AG08470 (cell line): ENCODE measurements around the genes TENT2 and VCAN.

DNA sequence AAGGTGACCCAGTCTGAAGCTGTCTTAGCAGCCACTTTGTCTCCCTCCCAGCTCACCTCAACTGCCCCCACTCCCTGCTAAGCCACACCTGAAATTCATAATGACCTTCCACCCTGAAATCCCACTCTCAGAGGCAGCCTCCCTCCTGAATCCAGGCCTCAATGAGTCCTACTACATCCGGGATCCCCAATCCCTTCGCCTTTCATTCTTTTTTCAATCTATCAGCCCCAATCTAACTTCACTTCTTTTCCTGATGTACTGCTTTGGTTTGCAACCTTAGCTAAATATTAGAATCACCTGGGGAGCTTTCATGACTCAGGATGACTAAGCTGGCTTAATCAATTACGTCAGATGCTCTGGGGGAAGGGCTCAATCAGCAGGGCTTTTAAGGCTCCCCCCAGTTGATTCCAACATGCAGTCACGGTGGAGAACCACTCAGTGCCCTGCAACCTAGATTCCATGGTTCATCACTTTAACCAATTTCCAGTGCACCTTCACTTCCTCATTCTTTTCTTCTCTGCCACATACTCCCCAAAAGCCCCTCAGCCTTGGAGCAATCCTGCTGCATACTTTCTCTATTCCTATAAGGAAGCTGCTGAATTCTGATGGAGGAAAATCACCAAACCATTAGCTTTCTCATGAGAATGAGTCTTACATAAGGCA, 32.3 kb downstream of the BHMT start:
- RRBS: no CpG with 5 or more reads among the region's 4 CpGs

GRCh38 chr5:79315871-79316371, 80.0 kb downstream of the JMY start:
- RRBS: no CpG with 5 or more reads among the region's 10 CpGs

DNA sequence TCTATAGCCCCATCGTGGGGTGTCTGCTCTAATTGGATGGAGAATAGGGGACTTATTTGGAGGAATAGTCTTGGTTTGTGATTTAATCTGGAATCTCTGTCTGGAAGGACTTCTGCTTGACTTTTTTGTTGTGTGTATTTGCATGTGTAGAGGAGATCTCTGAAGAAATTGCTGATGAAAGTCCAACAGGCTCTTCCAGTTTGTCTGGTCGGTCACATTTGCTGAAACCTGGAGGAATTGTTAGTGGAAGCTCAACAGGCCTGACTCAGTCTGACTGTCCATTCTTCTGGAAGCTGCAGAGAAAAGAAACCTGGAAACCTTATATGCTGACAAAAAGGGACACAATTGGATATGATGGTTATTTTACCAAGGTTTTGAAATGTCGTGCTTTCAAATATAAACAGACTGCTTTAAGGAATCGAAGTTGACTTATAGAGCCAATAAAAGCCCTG, 33.4 kb upstream of the TENT2 start:
- RRBS: no CpG with 5 or more reads among the region's 4 CpGs

DNA sequence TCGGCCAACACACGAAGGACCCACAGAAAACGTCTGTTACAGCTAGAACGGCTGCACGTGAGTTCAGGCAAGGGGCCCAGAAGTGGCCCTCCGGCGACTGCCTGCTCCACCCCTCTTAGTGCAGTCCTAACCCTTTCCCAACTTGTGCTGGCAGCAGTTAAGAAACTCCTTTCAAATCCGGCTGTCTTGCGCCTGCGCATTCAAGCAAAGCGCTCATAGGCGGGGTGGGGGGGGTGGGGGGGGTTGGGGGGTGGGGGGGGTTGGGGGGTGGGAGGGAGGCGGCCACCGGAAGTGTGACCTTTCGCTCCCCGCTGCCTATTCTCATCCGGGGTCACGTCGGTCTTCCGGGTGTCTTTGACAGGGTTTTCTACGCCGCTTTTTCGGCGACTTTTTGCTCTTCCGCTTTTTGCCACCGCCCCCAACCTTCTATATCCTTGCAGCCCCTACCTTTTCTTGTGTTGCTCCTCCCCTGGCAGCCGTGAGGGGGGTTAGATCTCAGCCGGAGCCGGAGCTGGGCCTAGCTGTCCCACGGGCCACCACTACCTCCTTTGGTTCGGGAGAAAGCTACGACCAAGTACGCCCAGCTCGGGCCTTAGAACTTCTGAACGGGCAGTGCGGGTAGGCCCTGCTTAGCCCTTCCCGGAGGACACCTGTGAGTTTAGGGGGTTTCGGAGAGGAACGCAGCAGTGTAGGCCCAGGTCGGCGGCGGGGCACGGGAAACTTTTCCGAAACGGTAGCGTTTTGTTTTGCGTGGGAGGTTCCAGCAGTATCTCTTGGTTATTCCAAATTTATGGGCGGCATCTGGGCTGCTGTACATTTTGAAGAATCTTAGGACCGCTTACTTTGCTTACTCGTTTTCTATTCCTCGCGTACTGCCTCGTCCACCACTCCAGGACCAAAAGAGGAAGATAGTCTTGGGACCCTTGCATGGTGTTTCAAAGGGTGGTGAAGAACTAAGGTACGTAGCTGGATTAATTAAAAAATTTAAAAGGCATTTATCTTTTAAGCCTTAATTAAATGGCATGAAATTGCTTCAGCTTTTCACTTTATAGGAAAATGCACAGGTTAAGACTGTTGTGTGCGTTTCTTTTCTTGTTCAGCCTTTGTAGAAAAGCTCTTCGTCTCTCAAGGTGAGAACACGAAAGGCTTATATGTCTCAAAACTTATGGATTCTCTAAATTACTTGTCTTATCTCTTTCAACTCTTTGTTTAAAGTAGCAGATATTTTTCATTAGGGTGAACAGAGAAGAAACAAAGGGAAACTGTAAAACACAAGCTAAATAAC, at the start of gene TENT2:
TENT2 (plus strand) TSS at position 324 of the 1,285 bp plus-strand sequence.
- RRBS: 2% methylated on average over 3 of the region's 57 CpGs

GRCh38 chr5:79695960-79696530, 6.4 kb downstream of the CMYA5 start:
- RRBS: no CpG with 5 or more reads among the region's 4 CpGs

DNA sequence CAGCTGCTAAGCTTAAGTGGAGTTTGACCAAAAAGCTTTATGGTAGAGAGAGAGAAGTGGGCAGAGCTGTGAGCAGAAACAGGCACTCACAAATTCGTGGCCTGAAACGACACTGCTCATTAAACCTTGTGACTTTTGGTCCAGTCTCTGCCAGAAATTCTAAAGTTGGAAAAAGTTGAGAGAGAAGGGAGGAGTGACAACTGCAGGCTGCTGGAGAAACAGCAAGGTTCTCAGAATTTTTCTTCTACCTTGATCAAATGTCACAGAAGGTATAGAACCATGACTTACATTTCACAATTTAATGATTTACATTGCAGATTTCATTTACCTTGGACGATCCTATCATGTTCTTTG, 131.4 kb downstream of the MTX3 start:
- RRBS: no CpG with 5 or more reads among the region's 3 CpGs

DNA sequence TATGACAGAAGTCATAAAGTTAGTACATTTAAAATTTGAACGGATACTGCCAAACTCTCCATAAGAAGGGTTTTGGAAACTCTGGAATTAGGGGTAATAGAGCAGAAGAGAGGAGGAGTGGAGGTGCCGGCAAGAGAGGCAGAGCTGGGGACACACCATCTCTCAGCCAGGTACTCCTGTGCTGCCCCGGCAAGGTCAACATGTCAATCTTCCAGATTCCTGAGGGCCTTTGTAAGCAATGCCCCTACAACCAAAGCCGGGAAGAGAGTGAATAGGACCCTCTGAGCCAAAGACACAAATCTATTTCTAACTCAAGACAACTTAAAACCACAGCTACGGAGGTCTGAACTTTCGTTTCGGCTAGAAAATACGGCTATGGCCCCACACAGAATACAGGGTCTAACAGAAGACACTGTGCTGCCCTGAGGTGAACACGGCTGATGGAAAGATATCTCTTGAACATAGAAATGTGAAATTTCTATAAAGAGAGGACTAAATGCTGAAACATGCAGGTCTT, 66.7 kb downstream of the SERINC5 start:
- RRBS: 92% methylated on average over 3 of the region's 9 CpGs

GRCh38 chr5:80632010-80632232, 22.5 kb upstream of the MSH3 start:
- RRBS: no CpG with 5 or more reads among the region's 2 CpGs

GRCh38 chr5:81049096-81049434, 88.9 kb downstream of the RASGRF2 start:
- RRBS: no CpG with 5 or more reads among the region's 1 CpG

GRCh38 chr5:81234680-81235698, 1.9 kb downstream of the CKMT2 start:
- RRBS: no CpG with 5 or more reads among the region's 12 CpGs

GRCh38 chr5:81616328-81616904, 134.5 kb downstream of the SSBP2 start:
- RRBS: no CpG with 5 or more reads among the region's 22 CpGs

DNA sequence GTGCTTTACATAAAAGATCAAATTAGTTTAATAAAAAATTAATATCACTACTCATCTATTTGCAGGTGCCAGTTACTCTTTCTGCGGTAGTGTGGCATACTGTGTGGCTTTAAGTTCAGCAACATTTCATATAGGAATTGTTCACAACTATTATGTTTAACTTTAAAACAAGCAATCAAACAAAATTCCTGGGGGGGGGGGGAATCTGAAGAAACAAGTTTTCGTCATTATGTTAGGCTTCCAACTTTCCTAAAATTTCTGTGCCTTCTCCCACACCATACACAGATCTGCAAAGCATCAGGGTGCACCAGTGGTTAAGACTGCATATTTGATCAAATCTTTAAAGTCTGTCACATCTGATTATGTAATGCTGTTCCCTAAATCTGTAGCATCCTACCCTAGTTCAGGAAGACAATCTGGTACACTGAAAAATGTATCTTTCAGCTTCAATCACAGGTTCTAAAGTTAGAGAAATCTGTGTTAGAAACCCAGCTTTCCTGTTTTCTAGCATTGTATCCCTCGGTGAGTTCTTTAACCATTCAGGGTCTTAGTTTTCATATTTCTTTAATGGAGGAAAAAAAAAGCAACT, 4.0 kb downstream of the SSBP2 start:
- RRBS: no CpG with 5 or more reads among the region's 3 CpGs

- RRBS: no CpG with 5 or more reads among the region's 19 CpGs
Observed at GRCh38 chr5:82272775-82273440, 5.2 kb downstream of the RPS23 start.

DNA sequence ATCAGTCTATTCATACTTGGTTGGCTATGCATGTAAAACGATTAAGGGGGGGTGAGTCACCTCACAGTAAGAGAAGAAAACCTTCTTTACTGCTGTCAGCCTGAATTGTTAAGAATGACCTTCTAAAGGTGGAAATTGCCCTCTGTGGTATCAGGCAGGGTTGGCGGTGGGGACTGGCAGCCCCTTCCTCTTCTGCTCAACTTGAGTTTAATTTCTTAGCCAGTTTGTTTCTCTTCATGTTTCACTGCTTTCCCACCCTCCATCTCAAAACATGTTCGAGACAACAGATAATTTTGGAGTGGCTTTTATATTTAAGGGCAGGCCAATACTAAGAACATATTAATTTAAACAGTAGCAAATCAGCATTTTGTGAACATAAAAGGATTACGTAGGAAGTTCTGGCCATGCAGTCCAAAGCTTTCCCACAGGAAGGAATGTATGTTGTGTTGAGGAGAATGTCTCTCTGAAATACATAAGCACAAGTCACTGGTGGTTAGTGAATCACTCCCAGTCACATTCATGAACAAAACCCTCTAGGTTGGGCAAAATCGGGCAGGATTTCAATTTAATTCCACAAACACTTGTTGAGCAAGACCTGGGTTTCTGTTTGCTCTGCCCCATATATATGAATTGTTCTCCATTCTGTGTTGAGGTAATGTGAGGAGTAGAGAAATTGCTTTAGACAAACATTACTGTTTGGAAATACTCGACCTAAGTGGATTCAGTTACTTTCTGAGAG, 127.3 kb upstream of the RPS23 start:
- RRBS: no CpG with 5 or more reads among the region's 6 CpGs

- RRBS: no CpG with 5 or more reads among the region's 8 CpGs
Observed at GRCh38 chr5:83134364-83134836, 57.1 kb downstream of the XRCC4 start.

- RRBS: no CpG with 5 or more reads among the region's 3 CpGs
Observed at GRCh38 chr5:83306675-83307127, 164.8 kb upstream of the VCAN start.

DNA sequence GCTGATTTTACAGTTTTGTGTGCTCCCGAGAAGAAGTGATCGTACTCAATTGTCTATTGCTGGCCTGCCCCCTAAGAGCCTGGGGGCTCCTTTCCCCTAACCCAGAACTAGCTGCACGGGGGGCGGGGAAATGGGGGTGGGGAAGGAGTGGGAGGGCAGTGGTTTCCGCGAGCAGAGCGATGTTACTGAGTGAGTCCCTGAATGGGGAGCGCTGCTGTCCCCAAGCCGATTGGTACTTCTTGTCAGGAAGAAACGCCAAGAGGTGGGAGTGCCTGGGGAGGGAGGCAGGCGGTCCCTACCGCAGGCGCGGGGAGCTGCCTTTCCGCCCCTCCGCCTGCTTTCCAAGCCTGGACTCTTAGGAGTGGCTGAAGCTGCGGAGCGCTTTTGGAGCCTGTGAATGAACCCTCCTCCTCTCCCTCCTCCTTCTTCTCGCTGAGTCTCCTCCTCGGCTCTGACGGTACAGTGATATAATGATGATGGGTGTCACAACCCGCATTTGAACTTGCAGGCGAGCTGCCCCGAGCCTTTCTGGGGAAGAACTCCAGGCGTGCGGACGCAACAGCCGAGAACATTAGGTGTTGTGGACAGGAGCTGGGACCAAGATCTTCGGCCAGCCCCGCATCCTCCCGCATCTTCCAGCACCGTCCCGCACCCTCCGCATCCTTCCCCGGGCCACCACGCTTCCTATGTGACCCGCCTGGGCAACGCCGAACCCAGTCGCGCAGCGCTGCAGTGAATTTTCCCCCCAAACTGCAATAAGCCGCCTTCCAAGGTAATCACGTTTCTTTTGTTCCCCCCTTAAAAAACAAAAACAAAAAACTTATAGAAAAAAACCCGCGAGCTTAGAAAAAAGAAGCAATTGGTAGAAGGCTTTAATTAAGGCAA, at the start of gene VCAN:
VCAN (plus strand) TSS at position 493 of the 885 bp plus-strand sequence.
- RRBS: no CpG with 5 or more reads among the region's 46 CpGs

DNA sequence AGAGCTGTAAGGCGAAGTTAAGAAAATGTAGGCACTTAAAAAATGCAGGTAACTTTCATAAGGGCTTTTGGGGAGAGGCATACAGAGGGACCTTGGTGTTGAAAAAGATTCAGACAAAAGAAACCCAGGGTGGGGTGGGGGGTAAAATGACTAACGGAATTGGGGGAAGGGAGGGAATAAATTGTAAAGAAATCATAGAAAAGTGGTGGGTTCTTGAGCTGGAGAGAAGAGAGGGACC, 512 bp downstream of the VCAN start:
- RRBS: no CpG with 5 or more reads among the region's 2 CpGs